SJSA1 (cell line): ENCODE measurements around the genes BICDL2, ZNF200 and TRAP1.

DNA sequence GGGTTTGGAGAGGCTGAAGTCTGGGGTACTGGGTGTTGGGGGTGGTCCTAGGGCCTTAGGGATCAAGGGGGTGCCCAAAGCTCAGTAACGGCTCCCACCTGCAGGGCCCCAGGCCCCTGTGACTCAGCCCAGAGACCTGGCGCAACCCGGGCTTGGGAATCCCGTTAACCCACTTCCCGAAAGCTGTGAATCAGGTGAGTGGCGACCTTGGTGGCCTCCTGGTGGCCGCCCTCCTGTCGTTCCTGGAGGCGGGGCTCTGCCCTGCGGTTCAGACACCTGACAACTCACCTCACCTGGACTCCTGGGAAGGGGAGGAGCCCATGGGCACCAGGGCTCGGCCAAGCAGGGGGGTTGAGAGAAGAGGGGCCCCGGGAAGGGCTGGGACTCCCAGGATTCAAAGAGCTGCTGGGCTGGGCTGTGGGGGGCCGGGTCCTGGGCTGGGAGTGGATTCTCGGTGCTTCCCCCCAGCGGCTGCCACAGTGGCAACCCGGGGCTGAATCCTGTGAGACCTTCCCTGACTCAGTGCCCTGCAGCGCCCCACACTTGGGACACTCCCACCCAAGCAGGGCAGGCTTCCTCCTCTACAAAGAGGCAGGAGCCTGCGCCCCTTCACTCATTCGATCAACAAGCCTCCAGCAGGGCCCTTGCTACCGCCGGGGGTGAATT is 628 bp upstream of the PRSS22 start:
- RAMPAGE, long total RNA: no peak

DNA sequence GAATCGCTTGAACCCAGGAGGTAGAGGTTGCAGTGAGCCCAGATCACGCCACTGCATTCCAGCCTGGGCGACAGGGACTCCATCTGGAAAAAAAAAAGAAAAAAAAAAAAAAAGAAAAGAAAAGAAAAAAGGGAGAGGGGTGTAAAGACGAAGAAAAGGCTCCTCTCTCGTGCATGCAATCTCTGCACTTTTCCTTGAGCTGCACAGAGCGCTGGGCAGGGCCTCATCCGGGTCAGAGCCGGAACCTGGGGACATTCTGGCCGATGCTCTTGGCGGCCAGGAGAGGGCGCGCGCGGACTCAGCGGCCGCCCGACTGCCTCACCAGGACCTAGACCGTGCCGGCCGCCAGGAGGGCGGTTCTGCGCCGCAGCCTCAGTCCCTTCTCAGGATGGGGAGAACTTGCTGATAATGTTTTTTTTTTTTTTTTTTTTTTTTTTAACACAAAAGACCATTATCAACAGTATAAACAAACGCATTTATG is 8.2 kb upstream of the FLYWCH2 start:
- RAMPAGE, long total RNA: no peak

DNA sequence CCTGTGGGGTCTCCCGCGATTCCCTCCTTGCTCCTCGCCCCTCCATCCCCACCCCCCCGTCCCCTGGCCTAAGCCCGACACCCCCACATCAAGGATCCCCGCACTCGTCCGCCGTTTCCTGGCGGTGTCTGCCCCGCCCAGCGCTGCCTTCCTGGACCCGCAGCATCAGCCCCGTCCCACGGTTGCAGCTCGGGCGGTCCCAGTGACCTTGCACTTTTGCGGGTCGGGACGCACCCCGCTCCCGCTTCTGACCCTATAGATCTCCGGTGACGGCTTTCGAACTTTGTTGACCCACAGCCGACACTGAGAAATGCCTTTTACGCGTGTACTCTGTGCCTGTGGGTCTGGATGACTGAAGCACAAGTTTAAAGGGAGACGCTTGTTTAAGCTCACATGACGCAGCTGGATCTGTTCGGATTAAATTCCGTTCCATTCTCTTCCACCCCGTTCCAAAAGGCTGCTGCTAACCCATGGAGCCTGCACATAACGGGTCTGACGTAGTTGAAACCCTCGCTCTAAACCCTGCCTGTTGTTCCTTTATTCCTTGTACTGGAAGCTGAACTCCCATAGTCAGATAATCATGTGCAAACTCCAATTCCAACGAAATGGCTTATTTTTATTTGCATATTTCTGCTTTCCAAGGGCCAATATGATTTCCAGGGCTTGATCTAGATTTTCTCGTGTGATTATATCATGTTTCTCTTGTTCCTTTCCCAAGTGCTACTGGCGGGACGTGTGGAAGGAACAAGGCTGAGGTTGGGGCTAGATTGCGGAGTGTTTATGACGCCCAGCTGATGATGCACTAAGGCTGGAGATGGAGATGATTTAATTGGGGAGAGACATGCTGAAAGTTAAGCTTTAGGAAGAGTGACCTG is 794 bp downstream of the FLYWCH1 start:
- RAMPAGE, long total RNA: no peak

GRCh38 chr16:2925239-2925770 is 13.6 kb downstream of the FLYWCH1 start:
- RAMPAGE, long total RNA: no peak

DNA sequence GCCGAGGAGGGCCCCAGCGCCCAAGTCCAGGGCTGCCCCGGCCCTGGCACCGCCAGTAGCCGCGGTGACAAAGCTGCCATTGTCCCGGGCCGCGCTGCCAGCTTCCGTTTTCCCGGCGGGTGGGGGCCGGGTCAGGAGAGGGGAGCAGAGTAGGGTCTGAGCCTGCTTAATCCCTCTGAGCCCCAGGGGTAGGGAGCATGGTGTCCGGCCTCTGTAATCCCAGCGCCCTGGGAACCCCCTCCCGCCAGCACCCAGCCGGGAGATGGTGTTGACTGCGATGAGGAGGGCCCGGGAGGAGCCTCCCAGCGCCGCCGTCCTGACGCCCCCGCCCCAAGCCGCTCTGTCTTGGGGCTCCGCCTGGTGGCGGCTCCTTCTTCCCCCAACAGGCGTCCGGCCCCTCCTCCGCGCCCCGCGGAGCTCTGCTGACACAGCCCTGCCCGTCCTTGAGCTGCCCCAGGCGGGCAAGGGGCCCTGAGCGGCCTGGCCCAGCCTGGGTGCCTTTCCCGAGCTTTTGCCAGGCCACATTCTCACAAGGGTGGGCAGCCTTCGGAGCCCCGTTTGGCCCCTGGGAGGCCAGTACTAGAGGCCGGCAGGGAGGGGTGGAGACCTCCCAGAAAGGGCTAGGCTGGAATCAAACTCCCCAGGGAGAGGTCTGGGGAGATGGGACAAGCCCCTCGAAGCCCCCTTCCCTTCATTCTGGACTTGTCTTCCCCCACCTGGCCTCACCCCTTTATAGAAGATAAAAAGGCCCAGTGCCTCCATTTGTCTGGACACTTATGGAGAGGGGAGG is 959 bp downstream of the PAQR4 start:
- RAMPAGE, long total RNA: no peak

DNA sequence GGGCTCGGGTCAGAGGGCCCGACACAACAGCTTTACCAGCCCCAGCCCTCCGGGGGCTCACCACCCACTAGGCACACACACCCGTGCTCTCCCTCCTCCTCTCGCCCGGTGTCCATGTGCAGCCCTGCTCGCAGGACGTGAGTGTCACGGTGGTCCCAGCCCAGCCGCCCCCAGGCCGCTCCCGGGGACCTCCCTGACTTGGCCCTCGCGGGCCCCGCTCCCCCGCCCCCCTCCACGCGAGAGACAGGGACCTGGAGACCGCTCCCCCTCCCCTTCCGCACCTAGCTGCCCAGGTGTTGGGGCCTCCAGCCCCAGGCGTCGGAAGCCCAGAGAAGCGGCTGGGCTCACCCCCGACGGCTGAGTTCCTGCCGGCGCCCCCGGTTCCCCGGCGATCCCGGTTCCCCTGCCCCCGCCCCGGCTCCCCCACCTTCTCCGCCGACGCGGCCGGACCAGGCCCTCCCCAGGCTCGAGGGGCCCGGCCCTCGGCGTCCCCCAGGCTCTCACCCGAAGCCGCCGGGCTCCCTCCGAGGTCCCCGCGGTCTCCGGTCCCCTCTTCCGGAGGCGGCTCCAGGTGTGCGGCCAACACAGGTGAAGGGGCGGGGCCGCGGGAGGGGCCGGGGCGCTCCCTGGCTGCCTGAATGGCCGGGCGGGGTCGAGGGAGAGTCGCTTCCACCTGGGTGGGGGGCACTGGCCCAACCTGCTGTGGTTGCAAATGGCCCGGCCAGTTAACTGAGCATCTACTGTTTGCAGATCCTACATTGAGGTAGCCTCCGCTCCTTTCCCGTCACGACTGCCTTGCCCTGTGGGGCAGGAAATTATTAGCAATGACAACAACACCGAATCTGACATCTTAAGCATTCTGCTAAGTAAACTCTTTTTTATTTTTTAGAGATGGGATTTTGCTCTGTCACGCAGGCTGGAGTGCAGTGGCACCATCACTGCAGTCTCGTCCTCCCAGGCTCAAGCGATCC is at the start of gene BICDL2:
TSS of gene BICDL2 (minus strand) at position 555 of the 971 bp plus-strand sequence.
- RAMPAGE, long total RNA: no peak

DNA sequence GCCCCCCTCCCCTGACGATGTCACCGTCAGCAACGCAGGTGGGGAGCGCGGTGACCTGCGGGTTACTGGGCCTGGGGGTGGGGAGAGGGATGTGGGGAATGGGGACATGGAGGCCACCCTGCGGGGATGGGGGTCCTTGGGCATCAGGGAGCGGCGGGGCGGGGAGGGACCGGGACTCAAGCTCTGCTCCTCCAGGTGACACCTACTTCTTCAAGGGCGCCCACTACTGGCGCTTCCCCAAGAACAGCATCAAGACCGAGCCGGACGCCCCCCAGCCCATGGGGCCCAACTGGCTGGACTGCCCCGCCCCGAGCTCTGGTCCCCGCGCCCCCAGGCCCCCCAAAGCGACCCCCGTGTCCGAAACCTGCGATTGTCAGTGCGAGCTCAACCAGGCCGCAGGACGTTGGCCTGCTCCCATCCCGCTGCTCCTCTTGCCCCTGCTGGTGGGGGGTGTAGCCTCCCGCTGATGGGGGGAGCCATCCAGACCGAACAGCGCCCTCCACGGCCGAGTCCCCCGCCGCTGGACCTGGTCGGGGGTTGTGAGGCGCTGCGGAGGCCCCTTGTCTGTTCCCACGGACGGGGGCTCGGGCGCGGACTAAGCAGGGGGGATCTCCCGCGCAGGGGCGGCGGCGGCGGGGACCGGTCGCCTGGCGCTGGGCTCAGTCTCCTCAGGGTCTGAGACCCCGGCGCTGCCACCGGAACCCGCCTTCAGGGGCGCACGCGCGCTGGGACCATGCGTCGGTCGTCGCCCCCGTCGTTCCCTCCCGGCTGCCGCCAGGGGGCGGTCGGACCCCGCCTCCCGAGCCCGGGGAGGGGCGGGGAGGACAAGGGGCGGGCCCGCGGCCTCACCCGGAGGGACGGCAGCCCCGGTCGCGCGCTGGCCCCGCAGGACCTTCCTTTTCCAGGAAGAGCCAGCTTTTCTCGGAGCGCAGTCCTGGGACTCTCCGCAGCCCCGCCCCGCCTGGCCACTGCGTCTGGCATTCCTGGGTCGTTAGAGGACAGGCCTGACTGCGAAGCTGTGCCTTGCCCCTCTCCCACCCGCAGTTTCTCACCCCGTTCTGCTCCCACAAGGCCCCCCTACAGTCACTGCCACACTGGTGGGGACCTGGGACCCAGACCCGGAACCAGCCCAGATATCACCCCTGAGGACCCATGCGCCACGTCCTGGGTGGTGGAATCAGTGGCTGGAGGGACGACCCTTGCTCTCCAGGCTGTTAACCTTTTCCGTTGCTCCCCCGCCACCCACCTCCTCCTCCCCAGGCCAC is 6.4 kb upstream of the IL32 start:
- RAMPAGE, long total RNA: no peak

DNA sequence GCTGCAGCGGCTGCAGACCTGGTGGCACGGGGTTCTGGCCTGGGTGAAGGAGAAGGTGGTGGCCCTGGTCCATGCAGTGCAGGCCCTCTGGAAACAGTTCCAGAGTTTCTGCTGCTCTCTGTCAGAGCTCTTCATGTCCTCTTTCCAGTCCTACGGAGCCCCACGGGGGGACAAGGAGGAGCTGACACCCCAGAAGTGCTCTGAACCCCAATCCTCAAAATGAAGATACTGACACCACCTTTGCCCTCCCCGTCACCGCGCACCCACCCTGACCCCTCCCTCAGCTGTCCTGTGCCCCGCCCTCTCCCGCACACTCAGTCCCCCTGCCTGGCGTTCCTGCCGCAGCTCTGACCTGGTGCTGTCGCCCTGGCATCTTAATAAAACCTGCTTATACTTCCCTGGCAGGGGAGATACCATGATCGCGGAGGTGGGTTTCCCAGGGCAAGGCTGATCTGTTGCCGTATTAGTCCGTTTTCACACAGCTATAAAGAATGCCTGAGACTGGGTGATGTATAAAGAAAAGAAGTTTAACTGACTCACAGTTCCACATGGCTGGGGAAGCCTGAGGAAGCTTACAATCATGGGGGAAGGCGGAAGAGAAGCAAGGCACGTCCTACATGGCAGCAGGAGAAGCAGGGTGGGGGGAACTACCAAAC is 3.8 kb downstream of the IL32 start:
- RAMPAGE, long total RNA: no peak

GRCh38 chr16:3123889-3125055 is 10.6 kb upstream of the ZNF213 start:
- RAMPAGE, long total RNA: no peak

DNA sequence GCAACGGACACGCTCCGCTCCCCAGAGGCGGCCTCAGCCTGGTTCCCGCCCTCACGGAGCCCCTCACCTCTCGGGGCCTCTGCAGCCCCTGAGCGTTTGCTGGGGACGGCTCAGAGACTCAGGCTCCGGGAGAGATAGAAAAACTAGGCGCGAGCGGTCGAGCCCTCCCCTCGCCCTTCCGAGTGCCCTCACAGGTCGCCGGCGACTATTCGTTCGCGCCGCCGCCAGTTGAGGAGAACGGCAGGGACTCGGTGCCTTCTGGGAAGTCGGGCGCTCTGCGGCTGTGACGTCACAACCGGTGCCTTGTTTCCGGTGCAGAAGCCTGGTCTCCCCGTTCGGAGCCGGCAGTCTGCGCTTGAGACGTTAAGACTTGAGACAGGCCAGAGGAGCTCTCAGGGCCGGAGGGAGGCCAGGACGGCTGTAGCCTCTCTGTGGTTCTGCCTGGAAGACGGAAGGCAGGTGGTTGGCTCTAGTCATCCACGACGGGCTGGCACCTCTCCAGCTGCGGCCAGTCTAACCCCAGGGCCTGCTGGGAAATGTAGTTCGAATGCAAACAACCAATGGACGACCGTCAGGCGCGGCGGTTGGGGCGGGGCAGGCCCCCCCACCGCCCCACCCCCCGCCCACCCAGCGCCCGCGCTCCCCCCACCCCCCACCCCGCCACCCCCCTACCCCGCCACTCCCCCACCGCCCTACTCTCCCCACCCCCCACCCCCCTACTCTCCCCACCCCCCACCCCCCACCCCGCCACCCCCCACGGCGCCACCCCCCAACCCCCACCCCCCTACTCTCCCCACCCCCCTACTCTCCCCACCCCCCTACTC is at the start of gene ZNF200:
TSS of gene ZNF200 (minus strand) at position 239 of the 824 bp plus-strand sequence.
- RAMPAGE, long total RNA: no peak

GRCh38 chr16:3235778-3236526 is 994 bp upstream of the ZNF200 start:
- RAMPAGE, long total RNA: no peak

GRCh38 chr16:3259050-3259440 is 2.6 kb upstream of the MEFV start:
- RAMPAGE, long total RNA: no peak

GRCh38 chr16:3299176-3299901 is 5.9 kb downstream of the TIGD7 start:
- RAMPAGE, long total RNA: no peak

DNA sequence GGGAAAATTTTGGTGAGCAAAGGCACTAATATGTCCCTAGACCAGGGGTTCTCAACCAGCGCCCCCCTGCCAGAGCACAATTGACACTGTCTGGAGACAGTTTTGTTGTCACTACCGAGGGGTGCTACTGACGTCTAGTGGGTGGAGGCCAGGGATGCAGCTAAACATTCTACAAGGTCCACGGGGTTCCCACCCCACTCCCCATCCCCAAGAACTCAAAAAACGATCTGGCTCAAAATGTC is 10.1 kb downstream of the OR2C1 start:
- RAMPAGE, long total RNA: no peak

DNA sequence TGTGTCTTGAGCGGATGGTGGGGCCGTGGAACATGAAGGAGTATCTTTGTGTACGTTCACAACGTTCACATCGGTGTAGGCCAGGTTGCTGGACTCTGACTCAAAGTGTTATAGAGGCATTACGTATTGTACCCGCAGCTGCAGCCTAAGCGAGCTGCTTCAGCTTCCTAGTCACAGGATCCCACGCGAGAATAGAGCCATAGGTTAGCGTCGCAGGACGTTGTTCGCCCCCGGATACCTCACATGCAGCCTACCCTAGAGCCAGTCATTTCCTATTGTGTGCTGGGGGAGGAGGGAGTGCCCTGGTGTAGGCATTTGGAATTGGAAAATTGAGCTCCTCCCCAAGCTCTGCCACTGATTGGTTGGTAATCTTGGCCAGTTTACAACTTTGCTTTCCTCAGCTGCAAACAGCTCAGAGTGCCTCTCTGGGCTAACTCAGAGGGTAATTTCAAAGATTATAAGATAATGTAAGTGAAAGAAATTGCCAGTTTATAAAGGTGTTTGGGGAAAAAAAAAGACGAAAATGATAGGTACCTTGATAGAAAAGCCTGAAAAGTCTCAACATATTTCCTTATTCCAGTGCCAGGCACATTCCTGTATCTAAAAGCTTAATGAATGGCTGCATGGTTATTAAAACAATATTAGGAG is 588 bp downstream of the NAA60 start:
- RAMPAGE, long total RNA: no peak

GRCh38 chr16:3580528-3581034 is 3.4 kb upstream of the NLRC3 start:
- RAMPAGE, long total RNA: no peak

DNA sequence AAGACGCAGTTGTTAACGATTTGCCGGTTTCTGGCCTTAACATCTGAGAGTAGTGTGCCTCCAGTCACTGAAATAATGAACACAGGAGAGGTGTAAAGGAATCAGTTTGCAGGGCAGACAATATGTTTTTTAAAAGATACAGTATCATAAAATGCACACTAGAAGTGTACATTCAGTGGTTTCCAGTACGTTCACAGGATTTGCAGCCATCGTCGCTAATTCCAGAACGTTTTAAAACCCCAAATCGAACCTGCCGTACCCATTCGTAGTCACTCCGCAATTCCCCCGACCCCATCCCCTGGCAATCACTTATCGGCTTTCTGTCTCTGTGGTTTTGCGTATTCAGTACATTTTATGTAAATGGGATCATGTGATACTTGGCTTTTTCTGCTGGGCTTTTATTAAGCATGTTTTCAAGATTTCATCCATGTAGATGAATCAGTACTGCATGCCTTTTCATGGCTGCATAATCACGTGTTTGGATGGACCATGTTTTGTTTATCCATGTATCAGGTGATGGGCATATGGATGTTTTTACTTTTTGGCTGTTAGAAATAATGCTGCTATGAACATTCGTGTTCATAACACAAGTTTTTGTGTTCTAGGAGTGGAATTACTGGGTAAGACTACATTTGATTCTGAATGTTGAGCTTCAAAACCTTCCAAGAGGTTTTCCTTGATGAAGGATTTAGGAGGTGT is 1.6 kb upstream of the SLX4 start:
- RAMPAGE, long total RNA: no peak

DNA sequence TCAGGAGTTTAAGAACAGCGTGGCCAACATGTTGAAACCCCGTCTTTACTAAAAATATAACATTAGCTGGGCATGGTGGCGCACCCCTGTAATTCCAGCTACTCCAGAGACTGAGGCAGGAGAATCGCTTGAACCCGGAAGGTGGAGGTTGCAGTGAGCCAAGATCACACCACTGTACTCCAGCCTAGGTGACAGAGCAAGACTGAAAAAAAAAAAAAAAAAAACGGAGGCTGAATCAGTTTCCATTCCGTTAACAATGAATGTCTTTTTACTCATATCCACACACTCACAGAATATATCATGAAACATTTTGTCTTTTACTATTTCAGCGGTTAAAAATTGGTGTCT is 10.6 kb upstream of the SLX4 start:
- RAMPAGE, long total RNA: no peak

- RAMPAGE, long total RNA: no peak
Measured at GRCh38 chr16:3645219-3645796, 9.2 kb upstream of the DNASE1 start.

- RAMPAGE, long total RNA: no peak
Measured at GRCh38 chr16:3716609-3717762, at the start of gene TRAP1. TRAP1 (minus strand) TSS chr16:3717524.